NCI-H460 (cell line): ENCODE measurements around a stretch of chr2.

DNA sequence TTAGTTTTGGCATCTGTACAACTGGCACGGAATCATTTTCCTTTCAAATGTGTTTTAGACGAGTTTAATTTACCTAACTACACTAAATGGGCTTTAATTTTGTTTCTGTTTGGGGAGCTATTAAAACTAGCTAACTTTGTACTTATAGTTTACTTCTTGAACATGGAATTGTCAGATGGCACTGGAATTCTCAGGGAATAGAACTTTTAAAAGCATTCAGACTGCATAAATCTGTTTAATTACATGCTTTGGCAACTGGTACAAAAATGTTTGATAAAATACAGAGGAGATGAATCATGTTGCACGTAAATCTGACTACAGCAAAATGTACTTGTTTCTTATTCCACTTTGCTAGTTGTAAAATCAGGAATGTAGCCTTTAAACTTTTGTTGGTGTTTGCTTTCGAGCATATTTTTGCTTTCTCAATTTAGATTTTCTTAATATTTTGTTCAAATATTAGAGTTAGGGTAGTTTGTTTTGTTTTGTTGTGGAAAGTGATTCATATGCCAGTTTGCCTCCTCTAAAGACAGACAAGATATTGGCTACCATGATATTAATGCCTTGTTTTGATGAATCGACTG, 1.6 kb downstream of the ITPRID2 start:
RAMPAGE:
- cytosol, long total RNA: no peak
- long total RNA: no peak
- nucleus, long total RNA: no peak

DNA sequence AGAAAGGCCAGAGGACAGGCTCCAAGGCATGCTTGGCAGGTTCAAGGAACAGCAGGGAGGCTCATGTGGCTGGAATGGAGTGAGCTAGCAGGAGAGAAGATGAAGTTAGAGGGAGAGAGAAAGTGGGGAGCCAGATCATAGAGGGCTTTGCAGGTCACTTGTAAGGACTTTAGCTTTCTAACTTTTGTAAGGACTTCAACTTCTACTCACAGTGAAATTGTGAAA, 73.4 kb downstream of the FRZB start:
RAMPAGE:
- cytosol, long total RNA: no peak
- long total RNA: no peak
- nucleus, long total RNA: no peak

DNA sequence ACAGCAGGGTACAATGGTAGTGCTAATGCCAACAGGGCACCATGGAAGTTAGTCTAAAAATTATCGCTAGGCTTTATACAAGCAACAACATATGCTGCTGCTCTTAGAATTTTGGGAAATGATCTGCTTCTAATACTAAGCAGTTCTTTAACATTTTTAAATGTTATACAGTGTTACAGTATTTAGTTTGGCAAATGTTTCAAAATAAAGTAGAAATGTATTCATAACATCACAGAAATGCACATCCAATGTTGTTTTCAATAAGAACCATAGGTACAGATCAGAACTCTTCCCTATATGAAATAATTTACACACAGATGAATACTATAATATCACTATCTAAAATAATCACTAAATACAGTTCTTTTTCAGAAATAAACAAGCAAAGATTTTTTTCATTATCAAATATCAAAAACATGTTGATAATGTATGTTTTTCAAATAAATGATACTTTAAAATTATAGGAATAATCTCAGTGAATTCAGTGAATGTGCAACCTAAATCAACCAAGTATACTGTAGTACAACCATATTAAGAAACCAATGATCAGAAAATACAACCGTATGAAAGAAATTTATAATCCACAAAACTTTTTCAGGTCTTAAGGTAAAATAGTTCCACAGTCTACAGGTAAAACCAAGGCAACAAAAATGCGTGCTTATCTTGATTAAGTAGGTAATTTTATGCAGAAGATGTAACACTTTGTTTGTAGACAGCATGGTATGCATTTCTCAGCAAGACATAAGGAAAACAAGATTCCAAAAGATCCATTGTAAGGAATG, 58.8 kb upstream of the FRZB start:
RAMPAGE:
- cytosol, long total RNA: no peak
- long total RNA: no peak
- nucleus, long total RNA: no peak

RAMPAGE:
- cytosol, long total RNA: no peak
- long total RNA: no peak
- nucleus, long total RNA: no peak
Observed at GRCh38 chr2:185276355-185276661, 462.3 kb upstream of the FSIP2 start.

DNA sequence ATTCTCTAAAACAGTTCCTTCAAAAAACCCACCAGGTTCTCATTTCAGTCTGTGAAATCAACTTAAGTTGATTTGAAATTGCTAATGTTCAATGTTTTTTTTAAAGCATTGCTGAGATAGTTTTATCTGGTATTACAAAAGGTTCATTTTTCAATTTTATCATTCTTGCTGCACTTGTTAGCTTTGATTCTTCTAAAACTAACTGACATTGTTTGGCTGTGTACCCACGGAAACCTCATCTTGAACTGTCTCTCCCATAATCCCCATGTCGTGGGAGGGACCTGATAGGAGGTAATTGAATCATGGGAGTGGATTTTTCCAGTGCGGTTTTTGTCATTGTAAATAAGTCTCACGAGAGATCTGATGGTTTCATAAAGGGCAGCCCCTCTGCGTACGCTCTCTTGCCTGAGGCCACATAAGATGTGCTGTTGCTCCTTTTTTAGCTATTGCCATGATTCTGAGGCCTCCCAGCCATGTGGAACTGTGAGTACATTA, 331.4 kb upstream of the FSIP2 start:
RAMPAGE:
- cytosol, long total RNA: no peak
- long total RNA: no peak
- nucleus, long total RNA: no peak

DNA sequence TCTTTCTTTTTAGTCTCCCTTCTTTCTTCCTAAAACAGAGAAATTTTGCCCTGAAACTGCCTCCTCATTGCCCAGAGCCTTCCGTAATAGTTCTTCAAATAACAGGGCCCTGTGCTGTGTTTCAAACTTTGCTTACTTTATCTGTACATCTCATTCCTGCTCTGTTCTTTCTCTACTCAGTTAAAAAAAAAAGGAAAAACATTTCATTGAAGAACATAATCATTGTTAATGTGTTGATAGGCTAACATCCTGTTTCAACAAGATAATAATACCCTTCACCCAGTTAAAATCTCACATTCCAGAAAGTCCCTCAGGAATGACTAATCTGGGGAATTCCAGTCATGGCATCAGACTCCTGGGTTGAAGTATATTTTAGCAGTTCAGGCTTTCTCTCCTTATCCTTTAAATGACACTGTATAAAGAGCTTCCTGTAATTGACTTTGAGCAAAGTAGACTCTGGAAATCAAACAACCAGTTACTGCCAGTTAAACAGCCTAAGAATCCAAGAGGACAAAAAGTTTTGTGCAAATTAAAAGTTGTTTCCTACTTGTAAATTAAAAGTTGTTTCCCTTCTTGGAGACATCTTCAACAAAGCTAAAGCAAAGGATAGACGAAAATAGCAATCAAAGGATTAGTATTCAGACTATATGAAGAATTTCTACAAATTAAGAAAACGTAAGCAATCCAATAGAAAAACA, 45.5 kb upstream of the ITGAV start:
RAMPAGE:
- cytosol, long total RNA: no peak
- long total RNA: no peak
- nucleus, long total RNA: no peak

DNA sequence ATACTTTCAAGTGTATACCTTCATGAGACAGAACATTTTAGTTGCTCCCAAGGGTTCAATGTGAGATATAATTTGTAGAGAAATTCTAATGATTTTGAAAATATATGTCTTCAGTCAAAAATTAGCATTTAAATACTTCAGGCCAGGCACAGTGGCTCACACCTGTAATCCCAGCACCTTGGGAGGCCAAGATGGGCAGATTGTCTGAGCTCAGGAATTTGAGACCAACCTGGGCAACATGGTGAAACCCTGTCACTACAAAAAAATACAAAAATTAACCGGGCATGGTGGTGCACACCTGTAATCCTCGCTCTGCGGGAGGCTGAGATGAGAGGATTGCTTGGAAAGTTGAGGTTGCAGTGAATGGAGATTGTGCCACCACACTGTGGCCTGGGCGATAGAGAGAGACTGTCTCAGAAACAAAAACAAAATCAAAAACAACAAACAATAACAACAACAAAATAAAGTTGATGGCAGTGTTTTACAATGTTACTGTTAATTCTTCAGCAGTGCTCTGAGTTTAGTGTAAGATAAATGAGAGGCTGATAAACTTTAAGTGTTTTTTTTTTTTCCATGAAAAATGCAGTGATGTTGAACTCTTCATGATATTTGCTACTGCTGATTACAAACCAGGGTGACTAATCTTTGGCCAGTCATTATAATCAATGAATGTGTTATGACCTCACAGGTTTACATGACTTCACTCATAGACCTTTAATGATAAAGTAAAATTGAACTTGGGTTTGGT, 2.3 kb downstream of the ITGAV start:
RAMPAGE:
- cytosol, long total RNA: no peak
- long total RNA: no peak
- nucleus, long total RNA: no peak

RAMPAGE:
- cytosol, long total RNA: no peak
- long total RNA: no peak
- nucleus, long total RNA: no peak
Observed at GRCh38 chr2:186669639-186670126, 24.2 kb upstream of the FAM171B start.

RAMPAGE:
- cytosol, long total RNA: no peak
- long total RNA: no peak
- nucleus, long total RNA: no peak
Observed at GRCh38 chr2:187421924-187422724, 25.9 kb downstream of the CALCRL start.

DNA sequence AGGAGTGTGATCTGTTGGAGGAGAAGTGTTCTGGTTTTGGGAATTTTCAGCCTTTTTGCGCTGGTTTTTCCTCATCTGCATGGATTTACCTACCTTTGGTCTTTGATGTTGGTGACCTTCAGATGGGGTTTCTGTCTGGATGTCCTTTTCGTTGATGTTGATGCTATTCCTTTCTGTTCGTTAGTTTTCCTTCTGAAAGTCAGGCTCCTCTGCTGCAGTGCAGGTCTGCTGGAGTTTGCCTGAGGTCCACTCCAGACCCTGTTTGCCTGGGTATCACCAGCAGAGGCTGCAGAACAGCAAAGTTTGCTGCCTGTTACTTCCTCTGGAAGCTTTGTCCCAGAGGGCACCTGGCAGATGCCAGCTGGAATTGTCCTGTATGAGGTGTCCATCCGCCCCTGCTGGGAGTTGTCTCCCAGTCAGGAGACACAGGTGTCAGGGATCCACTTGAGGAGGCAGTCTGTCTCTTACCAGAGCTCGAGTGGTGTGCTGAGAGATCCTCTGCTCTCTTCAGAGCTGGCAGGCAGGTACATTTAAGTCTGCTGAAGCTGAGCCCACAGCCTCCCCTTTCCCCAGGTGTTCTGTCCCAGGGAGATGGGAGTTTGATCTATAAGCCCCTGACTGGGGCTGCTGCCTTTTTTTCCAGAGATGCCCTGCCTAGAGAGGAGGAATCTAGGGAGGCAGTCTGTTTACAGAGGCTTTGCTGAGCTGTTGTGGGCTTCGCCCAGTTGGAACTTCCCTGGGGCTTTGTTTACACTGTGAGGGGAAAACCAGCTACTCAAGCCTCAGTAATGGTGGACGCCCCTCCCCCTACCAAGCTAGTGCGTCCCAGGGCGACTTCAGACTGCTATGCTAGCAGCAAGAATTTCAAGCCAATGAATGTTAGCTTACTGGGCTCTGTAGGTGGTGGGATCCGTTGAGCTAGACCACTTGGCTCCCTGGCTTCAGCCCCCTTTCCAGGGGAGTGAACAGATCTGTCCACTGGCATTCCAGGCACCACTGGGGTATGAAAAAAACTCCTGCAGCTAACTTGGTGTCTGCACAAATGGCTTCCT, 34.7 kb downstream of the TFPI start:
RAMPAGE:
- cytosol, long total RNA: no peak
- long total RNA: no peak
- nucleus, long total RNA: no peak

DNA sequence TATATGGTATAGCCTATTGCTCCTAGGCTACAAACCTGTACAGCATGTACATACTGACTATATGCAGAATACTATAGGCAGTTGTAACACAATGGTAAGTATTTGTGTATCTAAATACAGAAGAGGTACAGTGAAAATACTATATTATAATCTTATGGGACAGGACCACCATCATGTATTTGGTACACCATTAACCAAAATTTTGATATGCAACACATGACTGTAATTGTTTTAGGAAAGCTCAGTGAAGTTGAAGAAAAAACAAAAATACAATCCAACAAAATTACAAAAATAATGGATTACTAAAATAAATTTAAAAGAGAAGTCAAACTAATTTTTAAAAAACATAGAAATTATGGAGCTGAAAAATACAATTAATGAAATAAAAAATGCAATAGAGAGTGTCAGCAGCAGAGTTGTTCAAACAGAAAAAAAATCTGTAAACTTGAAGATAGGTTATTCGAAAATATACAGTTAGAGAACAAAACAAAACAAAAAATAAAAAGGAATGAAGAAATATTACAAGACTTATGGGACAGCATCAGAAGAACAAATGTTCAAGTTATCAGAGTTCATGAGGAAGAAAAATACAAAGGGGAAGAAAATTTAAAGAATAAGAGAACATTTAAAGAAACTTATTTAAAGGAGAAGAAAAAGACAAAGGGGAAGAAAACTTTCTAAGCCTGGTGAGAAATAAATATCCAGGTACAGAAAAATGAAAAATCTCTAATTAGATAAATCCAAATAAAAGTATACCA, 114.7 kb downstream of the GULP1 start:
RAMPAGE:
- cytosol, long total RNA: no peak
- long total RNA: no peak
- nucleus, long total RNA: no peak

DNA sequence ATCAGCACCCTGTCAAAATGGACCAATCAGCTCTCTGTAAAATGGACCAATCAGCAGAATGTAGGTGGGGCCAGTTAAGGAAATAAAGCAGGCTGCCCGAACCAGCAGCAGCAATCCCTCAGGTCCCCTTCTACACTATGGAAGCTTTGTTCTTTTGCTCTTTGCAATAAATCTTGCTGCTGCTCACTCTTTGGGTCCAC, 82.9 kb upstream of the COL3A1 start:
RAMPAGE:
- cytosol, long total RNA: no peak
- long total RNA: no peak
- nucleus, long total RNA: no peak

DNA sequence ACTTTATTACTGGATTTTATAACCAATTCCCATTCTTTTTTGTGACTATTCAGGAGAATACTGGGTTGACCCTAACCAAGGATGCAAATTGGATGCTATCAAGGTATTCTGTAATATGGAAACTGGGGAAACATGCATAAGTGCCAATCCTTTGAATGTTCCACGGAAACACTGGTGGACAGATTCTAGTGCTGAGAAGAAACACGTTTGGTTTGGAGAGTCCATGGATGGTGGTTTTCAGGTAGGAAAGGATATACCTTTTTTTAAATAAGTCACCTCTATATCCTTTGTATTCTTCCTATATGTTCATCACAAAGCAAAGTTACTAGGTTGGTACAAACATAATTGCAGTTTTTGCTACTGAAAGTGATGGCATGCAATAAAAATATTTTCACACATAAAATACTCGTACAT, 36.0 kb downstream of the COL3A1 start:
RAMPAGE:
- cytosol, long total RNA: no peak
- long total RNA: no peak
- nucleus, long total RNA: no peak

DNA sequence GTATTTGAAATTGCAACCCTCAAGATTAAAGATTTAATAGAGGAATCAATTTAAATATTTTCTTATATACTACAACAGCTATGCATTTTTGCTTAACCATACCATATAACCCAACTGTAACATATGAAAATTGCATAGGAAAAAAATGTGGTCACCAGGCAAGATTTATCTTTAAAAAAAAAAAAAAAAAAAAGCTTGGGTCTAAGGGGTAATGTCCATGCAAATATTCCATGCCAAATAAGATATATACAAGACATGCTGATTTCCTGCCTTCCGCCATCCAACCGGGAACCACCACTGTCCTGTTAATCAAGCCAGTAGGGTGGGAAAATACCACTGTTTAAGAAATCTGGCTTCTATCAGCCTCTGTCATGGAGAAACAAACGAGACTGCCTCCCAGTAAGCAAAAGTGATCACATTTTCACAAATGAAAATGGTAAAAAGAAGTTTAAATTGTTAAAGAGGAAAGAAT, 988 bp downstream of the COL5A2 start:
RAMPAGE:
- cytosol, long total RNA: no peak
- long total RNA: no peak
- nucleus, long total RNA: no peak

GRCh38 chr2:189337850-189338049, 103.5 kb upstream of the WDR75 start:
RAMPAGE:
- cytosol, long total RNA: no peak
- long total RNA: no peak
- nucleus, long total RNA: no peak

DNA sequence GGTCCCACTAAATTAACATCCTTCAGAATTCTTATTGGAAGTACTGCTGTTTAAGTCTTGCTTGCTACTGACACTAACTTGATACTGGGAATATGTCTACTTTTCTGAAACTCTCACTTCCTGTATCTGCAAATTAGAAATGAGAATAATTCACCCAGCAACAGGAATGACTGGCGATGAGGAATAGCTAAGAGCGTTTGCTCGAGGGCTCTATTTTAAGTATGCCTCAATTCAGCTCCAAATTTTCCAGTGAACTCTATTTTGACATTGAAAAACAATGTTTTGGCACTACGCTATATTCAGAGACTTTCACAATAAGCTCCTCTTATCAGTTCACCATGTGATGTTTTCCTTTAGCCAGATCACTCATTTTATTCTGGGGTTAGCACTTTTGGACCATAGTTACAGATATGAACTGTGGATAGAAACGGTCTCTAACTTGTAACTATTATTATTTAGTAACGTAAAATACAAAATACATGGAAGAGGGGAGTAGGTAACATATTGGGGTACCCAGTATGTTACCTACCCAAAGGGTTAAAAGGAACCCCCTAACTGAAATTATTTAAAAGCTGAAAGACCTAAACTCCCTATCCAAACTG, 28.2 kb downstream of the SLC40A1 start:
RAMPAGE:
- cytosol, long total RNA: no peak
- long total RNA: no peak
- nucleus, long total RNA: no peak

RAMPAGE:
- cytosol, long total RNA: no peak
- long total RNA: no peak
- nucleus, long total RNA: no peak
Observed at GRCh38 chr2:189576275-189576909, 4.2 kb downstream of the SLC40A1 start.

GRCh38 chr2:189643703-189644010, 17.6 kb upstream of the ASDURF start:
RAMPAGE:
- cytosol, long total RNA: no peak
- long total RNA: no peak
- nucleus, long total RNA: no peak

DNA sequence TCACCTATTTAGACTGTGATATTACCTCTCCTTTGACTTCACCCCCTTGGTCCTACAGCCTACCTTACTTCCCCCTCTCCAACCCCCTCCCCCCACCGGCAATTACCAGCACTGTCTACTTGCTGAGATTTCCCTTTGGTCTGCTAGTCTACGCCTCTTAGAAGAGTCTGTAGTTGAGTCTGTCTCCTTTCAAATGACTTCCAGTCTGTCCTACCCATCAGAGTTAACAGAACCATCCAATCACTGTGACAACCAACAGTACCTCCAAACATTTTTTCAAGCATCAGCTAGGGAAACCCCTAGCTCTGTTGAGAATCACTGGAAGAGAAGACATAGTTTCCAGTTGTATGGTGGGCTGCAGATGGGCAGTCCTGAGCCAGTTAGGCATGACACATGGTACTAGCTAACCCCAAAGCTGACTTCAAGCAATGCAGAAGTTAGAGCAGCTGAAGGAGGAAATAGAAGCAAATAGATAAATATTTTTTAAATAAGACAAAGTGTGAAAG, 2.9 kb upstream of the ASDURF start:
RAMPAGE:
- cytosol, long total RNA: no peak
- long total RNA: no peak
- nucleus, long total RNA: no peak

GRCh38 chr2:190181880-190182616, 1.4 kb downstream of the C2orf88 start:
RAMPAGE:
- cytosol, long total RNA: no peak
- long total RNA: no peak
- nucleus, long total RNA: no peak